ENCODE measurements around a stretch of chr10.

DNA sequence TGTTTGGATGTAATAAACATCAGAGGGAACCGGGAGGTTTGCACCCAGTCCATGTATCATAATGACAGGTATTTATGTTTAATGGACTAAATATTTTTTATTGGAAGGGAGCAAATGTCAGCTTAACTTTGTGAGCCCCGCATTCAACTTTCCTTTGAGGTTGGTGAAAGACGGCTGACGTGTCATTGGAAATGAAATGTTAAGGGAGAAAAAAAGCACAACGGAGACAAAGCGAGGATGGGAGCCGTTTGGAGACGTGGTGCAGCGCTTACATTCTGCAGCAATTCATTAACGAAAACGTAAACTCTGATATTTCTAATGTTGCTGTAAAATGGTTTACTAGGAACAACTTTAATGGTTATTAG is 1092.7 kb downstream of the LRMDA start:
- RRBS, result no CpG with 5 or more reads among the region's 11 CpGs

DNA sequence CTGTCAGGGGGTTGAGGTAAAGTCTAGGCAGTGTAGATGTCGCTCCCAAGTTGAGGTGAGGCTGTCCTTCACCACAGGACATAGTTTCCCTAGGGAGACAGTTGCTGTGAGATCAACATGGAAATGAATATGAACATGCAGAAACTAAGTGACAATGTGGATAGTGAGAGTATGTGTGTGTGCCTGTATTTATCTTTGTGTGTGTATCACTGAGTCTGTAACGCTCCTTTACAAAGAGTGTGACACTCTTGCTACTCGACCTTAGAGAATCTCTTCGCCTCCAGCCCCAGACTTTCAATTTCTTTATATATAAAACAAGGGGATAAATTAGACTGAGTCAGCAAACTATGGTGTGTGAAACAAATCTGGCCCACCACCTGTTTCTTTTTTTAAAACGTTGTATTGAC is 240.6 kb downstream of the KCNMA1 start:
- RRBS, result no CpG with 5 or more reads among the region's 5 CpGs

DNA sequence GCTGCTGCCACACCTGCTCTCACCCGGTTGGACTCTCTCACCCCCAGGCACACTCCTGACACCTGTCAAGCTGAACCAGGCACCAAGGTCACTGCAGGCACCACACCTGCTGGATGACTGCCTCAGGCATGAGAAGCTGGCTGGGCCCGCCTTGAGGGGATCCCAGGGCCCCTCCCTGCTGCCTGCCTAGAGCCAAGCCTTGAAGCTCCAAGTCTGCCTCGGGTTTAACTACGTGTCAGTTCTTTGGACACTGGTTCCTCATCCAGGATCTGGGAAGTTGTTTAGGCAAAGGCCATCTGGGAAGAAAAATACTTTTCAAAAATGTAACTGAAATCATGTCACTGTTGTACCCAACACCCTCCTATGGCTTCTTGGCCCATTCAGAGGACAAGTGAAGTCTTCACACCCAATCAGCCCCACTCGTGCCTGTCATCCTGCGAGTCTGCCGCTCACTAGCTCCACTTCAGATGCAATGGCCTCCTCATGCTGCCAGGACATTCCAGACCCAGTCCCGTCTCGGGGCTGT is 227.3 kb downstream of the KCNMA1 start:
- RRBS, result no CpG with 5 or more reads among the region's 9 CpGs

- RRBS, result no CpG with 5 or more reads among the region's 5 CpGs
Observed at GRCh38 chr10:77415387-77415891, 222.2 kb downstream of the KCNMA1 start.

GRCh38 chr10:77416701-77417308 is 220.8 kb downstream of the KCNMA1 start:
- RRBS, result no CpG with 5 or more reads among the region's 7 CpGs

DNA sequence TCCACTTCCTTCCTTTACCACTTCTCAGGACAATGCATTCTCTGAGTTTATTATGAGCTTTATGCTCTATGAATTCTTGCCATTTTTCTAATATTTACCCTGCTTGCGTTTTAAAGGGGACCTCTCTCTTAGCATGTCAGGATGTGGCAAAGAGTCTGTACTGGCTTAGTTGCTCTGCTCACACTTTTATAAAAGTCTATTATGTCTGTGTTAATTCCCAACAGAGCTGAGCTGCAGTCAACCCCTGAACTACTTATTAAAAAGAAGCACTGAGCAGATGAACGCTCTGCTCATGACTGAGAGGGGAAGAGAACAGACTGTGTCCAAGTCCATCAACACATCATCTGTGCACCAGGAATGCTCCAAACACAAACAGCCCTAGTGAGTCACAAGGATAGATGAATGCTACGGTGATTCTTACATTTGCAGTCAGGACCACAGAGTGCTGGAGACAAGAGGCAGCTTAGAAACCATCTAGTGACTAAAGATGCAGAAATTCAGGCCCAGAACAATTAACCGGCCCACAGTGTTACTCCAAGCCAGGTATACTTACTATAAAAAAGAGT is 159.5 kb downstream of the KCNMA1 start:
- RRBS, result no CpG with 5 or more reads among the region's 4 CpGs

GRCh38 chr10:77564620-77565600 is 72.7 kb downstream of the KCNMA1 start:
- RRBS, result no CpG with 5 or more reads among the region's 13 CpGs

GRCh38 chr10:77589340-77590389 is 47.9 kb downstream of the KCNMA1 start:
- RRBS, result no CpG with 5 or more reads among the region's 37 CpGs

DNA sequence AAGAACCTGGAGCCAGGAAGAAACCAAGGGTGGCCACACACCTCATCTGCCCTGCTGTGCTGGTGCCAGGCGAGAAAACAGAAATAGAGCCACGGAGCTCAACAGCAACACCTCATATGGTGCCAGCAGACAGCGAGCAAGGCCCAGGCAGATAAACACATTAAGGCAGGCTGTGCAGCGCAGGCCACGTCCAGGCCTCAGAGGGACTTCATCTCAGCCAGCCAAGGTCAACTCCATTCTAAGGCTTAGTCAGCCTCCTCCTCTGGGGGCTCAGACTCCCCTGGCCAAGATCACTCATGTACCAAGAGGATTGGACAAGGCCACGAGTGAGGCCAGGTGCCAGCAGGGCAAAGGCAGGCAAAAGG is 46.7 kb downstream of the KCNMA1 start:
- RRBS, result no CpG with 5 or more reads among the region's 6 CpGs

- RRBS, result no CpG with 5 or more reads among the region's 16 CpGs
Observed at GRCh38 chr10:77593762-77595107, 43.4 kb downstream of the KCNMA1 start.

DNA sequence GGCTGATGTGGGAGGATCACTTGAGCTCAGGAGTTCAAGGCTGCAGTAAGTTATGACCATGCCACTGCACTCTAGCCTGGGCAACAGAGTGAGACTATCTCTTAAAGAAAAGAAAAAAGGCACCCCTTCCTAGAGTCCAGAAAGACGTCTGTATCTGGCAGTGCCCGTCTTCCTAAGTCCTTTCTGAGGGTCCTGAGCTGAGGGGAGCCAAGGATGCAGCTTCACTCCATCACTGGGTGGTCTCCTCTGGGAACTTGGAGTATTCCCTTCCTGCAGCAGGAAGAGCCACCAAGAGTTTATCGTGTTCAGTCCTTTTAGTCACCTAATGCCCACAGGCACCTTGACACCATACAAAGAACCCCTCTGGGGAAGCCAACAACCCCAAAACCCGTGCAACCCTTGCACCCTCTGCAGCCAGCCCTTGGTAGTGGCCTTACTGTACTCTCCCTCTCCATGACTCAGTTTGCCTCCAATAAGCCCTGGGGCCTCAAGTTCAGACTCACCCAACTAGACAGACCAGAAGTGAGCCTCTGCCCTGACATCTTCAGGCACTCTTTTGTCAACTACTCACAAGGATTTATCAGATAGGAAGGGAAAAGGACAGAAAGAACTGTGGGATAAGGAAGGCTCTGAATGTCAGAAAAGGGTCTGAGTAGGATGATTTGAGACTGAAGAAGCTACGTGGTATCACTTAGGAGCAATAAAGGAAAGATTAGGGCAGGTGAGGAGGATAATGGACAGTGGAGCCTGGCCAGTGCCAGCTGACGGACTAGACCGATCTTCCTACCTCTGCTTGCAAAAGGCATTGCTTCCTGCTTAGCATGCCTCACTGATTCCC is 30.9 kb downstream of the KCNMA1 start:
- RRBS, result no CpG with 5 or more reads among the region's 7 CpGs

DNA sequence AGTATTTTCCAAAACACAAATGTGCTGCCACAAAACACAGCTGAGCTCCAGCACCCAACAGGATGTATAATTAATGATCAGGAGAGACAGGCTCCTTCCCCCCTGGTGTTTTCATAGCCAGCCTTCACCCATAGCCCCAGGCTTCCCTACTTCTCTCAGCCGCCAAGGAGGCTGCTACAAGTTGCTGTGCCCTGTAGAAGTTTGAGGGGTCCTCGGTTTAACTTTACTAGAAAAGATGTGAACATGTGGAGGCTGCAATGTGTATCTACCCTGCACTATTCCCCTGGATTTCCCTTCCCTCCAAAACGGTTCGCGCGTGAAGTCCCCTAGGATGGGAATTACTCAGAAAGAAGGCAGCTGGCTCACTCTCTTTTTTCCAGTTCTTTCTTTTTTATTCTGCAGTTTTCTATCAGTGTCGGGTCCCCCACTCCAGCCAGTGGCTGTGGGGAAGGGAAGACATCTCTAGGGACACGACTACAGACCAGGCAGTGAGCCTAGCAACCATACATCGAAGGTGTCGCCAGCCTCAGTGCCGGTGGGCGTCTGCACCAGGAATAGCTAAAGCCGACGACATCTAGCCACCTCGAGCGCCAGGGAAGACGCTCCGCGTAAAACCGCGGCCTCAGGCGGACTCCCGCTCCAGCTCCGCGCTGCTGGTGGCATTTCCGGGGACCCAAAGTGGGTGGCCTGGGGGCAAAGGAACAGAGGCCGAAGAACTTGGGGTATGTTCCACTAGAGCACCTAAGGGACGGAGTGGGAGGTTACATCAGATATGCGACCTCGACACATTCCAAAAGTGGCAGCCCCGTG is 1.6 kb downstream of the KCNMA1 start:
- RRBS, result no CpG with 5 or more reads among the region's 31 CpGs

DNA sequence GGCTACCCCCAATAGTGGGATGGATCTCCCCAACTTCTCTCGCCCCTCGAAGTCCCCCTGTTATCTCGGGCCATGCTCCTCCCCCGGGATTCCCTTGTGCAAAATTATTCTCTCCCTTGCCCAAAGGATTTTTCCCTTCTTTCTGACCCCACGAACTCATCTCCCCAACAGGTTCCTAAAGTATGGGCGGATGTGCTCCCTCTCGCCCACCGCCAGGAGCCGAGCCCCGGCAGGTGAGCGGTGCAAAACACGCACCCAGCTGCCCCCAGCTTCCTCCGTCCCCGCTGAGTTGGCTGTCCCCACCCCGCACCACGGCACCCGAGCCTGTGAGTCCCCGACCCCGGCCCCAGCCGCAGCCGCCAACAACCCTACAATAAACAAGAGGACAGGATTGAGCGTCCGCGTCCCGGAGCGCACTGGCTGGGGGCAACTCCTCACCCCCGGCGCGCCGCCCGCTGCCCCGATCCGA is 935 bp downstream of the KCNMA1 start:
- RRBS, result 7% methylated on average over 7 of the region's 33 CpGs

- RRBS, result no CpG with 5 or more reads among the region's 15 CpGs
Observed at GRCh38 chr10:77843254-77843946, 83.2 kb downstream of the DLG5 start.

DNA sequence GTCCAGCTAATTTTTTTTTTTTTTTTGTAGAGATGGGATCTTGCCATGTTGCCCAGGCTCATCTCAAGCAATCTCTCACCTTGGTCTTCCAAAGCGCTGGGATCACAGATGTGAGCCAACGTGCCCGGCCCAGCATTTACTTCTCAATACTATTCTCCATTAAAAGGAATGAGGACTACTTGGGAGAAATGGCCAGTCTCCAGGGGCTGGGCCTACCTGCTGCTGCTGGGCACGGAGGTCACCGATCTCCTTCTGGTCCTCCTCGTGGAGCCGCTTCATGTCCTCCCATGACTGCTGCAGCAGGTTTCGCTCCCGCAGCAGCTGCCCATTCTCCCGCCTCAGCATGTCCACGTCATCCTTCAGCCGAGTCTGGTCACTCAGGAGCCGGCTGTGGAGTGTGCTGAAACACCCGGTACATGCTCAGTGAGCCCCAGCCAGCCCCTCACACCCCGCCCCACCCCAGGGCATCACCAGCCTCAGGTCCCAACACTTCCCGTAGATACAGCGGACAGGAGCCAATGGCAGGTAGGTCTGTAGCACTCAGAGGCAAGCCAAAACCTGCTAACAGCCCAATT is 73.3 kb downstream of the DLG5 start:
- RRBS, result no CpG with 5 or more reads among the region's 17 CpGs

DNA sequence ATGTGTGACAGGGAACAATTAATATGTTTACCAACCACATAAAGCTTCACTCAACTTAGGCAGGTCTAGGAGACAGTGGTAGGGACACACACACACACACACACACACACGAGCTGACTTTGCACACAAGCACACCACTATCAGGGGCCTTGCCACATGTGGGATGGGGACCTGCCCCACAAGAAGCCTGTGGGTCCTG is 70.3 kb downstream of the DLG5 start:
- RRBS, result no CpG with 5 or more reads among the region's 1 CpG

DNA sequence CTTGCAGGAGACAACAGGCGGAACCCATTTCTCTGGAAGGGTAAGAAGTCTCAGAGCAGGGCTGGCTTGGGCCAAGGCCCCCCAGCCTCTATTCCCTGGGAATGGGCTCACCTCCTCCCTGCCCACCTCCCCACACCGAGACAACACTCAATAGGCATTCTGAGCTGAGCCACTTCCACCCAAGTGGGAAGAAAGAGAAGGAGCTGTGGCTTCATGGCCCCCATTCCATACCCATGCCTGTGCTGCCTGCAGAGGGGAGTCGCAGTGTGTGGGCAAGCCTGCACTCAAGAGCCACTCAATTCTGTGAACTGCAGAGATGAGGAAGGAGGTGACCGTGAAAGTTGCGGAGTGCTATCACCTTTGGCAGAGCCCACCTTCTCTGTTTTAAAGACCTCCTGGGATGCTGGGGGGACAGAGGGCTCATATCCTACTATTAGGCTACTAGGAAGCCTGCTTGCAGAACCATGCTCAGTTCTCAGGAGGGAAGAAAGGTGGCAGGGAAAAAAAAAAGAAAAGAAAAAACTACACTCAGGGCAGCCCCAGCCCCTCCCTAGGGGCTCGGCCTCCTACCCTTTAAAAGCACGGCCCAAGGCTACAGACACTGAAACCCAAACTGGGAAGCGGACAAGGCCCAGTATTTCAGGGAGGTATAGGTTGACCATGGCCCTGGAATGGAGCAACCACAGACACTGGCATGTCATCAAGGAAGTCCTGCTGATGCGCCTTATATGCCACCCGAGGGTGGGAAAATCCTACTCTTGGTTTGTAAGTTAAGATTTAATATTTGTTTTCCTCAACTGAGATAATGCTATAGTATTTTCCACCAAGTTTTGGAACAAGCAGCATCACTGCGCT is 51.0 kb downstream of the DLG5 start:
- RRBS, result no CpG with 5 or more reads among the region's 11 CpGs

DNA sequence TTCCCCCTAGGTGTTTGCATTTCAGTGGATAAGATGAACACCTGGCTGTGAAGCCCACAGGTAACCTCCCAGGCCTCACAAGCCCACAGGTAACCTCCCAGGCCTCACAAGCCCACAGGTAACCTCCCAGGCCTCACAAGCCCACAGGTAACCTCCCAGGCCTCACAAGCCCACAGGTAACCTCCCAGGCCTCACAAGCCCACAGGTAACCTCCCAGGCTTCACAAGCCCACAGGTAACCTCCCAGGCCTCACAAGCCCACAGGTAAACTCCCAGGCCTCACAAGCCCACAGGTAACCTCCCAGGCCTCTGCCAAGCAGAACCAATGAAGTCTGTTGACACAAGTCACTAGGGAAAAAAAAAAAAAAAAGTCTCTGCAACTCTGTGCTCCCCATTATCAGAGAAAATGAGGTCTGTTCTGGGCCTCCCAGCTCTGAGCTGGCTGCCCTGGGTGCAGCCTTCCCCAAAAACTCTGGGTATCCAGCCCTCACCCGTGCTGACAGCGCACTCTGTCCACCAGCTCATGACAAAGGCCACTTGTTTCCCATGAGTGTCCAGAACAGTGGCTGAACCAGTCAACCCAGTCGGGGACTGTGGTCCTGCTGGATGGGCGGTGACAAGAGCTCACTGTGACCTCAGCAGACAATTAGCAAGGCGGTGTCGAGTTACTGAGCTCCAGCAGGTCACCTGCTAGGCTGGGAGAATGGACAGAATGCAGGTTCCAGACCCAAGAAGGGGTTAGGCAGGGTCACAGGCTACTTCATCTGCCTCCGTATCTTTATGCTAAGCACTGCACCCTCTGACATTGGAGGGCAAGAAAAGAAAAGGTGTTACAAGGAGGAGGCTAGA is 37.4 kb downstream of the DLG5 start:
- RRBS, result no CpG with 5 or more reads among the region's 7 CpGs

DNA sequence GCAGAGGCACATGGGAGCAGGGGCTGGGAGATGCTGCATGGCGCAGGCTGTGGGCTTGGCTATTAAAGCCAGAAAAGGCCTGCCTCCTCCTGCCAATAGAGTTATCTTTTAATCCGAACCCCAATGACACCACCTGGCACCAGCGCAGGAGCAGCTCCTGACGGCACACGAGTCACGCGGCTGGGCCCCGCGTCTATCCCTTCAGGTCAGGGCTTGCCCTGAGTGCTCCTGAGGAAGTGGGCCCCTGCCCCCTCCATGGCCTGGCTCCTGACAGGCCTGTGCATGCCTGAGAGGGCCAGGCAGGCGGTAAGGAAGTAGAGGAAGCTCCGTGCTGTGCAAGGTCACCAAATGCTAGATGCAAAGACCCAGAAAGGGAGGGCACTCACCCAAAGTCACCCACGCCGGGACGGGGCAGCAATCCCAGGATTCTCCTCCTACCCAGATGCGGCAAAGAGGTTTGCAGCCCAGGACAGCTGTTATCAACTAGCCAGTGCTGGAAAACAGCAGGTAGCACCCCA is 28.0 kb downstream of the DLG5 start:
- RRBS, result no CpG with 5 or more reads among the region's 15 CpGs

Data from GM19240 (cell line).